ENCODE results near the genes KLHL2, GK3 and PALLD.

- RRBS: no CpG with 5 or more reads among the region's 3 CpGs
These were observed 171.0 kb downstream of the TMA16 start for GRCh38 chr4:163665552-163665762.

DNA sequence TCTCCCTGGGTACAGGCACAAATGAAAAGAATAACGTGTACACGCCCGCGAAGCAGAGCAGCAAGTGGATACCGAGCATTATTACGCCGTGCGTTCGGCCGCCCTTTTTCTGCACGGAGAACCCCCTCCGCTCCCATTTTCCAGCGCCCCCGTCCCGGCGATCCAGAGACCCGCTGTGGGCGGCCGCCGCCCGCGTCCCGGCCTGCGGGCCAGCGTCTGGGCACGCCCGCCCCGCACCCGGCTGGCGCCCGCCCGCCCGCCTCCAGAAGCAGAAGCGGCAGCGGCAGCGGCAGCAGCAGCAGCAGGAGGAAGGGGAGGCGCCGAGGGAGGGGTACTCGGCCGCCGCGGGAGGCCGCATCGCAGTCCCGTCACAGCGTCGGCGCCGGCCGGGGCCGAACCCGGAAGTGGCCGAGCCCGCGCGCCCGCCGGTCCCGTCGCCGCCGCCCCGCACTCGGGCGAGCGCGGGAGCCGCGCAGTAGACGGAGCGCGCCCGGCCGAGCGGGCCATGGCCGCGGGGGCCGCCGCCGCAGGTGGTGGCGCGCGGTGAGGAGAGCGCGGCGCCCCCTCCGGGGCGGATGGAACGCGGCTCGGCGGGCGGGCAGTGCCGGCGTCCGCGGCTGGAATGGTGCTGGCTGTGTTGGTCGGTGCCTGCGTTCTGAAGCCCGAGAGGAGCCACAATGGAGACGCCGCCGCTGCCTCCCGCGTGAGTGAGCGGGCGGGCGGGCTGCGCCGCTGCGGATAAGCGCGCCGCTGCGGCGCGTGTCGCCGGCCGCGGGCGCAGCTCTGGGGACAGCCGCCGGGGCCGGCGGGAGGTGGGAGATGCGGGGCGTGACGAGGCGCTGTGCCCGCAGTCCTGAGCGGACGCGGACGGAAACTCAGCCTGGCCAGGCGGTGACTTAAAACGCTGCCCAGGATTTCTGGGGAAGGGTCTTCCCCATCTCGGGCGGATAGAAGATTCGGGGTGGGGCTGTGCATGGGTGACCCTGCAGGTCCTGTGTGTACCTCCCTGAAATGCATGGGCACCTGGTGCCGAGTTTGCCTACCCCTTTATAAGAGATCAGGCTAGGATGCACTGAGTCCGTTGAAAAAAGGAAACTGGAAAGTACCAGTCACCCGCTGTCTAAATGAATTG, at the start of gene KLHL2:
Gene KLHL2 (plus strand): TSS at position 362 of the 1,132 bp plus-strand sequence.
- RRBS: 1% methylated on average over 55 of the region's 143 CpGs

DNA sequence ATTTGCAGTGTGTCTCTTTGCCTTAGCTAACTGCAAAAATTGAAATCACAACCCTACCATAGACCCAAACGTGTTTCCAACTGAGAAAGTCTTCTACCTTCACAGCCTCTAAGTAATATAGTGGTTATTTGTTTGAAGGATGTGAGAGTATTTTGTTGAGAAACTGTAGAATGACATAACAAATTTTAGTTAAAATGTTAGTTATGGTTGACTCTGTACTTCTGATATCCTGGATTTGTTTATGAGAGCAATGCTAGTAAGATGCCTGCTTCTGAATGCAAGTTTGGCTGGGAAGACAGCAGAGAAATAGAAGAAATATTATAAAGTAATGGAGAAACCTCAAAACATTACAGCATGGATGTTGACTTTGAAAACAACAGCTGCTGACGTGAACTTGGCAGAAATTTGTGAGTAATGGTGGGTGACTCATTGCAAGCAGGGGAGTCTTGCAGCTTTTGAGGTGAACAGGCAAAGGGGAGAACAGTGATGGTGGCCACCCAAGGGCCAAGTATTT, 7.8 kb downstream of the KLHL2 start:
- RRBS: no CpG with 5 or more reads among the region's 2 CpGs

DNA sequence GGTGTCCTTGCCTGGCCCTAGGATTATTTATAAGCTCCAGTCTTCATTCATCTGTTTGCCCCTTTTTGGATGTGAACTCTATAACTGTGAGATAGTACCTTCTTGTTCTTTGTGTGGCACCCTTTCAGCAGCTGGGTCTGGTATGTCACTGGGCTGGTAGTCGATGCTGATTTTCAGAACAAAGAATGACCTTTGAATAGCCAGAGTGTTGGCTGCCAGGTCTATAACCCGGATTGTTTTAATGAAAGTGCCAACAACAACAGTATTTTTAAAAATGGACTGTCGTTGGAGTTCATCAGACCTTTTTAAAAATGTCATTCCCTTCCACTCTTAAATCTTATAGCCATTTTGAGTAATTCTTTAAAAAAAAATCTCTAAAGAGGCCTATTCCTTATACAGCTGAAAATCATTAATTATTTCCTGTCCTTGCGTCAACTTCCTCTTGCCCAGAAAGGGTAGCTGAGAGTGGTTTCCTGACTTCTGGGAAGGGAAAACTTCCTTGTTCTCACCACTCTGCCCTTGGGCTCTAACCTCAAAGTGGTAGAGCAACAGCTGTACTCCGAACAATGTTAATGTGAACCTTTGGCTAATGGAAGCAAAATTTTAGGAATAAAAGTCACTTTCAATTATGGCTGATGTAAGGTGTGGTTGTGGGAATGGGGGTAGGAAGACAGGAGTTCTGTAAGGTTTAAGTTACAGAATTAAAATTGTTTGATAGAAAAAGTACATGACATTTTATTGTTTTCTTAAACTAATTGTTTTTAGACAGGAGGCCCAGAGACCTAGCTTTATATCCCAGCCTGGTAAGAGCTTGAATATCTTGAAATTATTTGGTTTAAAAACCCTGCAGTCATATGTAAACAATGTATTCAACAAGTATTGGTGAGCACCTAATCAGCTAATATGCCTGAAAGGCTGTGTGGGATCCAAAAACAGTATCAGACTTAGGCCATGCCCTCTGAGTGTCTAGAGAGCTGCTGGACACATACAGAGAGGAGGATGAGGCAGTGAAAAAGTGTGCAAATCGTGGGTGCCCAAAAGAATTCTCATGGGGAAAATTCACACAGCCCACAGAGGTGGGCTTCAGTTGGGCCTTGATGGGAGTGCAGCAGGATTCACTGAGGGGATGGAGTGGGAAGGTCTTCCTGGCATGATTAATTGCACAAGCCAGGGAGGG, 15.4 kb downstream of the KLHL2 start:
- RRBS: no CpG with 5 or more reads among the region's 6 CpGs

GRCh38 chr4:165238346-165238972, 31.1 kb downstream of the KLHL2 start:
- RRBS: no CpG with 5 or more reads among the region's 4 CpGs

GRCh38 chr4:165279539-165279942, at the start of gene GK3:
TSS of gene GK3 (minus strand) at chr4:165279704.
- RRBS: no CpG with 5 or more reads among the region's 20 CpGs

DNA sequence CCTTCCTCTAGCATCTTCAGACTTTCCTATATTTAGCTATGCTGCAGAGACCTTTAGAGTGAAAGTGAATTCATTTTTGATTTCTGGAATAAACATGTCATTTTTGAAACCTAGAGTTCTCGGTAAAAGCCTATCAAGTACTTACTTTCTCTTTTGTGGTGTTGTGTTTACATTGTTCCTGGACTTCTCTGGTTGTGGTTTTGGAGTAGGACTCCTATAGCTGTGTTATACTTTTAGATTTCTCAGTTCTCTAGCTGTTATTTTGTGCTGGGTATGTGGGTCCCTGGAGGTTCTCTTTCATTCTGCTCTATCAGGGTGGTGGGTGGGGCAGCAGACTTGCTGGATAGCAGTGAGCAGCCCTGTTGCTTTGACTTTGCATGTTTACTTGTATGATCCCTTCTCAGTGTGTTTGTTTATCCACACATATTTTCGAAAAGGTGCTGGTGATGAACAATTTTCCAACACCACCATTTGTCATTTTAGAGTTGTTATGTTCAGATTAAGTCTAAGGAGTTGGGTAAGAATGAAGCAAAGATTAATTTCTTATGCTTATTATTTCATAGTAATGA, 22.4 kb upstream of the GK3 start:
- RRBS: no CpG with 5 or more reads among the region's 2 CpGs

DNA sequence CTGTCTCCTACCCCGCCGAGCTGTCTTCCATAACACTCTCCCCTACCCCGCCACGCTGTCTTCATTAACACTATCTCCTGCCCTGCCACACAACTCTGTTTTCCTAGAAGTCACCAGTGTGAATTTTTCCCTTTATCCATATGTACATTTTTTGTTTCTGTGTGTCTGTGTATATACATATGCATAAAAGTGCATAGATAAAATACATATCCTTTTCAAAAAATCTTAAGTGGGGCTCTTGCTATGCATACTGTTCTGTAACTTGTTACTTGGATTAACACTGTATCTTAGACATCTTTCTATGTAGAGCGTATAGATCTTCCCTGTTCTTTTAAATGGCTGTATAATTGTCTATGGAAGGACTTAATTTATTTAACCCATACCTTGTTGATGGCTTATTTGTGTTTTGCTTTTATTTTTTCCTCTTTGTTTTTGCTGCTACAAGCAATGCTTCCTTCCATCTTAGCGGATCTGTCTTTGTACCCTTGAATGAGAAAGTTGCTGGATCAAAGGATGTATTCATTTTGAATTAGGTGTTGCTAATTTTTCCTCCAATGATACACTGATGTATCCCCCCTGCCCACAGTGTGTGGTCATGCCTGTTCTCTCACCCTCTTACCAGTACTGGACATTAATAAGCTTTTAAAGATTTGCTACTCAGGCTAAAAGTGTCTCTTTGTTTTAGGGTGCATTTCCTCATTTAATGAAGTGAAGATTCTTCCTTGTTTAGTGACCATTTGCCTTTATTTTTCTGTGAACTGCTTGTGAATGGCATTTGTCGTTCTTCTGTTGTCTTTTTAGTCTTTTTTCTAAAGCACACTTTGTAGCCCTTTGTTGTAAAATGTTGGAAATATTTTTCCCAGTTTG, 4.8 kb downstream of the MSMO1 start:
- RRBS: no CpG with 5 or more reads among the region's 7 CpGs

GRCh38 chr4:167091915-167092232, 142.4 kb downstream of the SPOCK3 start:
- RRBS: no CpG with 5 or more reads among the region's 3 CpGs

DNA sequence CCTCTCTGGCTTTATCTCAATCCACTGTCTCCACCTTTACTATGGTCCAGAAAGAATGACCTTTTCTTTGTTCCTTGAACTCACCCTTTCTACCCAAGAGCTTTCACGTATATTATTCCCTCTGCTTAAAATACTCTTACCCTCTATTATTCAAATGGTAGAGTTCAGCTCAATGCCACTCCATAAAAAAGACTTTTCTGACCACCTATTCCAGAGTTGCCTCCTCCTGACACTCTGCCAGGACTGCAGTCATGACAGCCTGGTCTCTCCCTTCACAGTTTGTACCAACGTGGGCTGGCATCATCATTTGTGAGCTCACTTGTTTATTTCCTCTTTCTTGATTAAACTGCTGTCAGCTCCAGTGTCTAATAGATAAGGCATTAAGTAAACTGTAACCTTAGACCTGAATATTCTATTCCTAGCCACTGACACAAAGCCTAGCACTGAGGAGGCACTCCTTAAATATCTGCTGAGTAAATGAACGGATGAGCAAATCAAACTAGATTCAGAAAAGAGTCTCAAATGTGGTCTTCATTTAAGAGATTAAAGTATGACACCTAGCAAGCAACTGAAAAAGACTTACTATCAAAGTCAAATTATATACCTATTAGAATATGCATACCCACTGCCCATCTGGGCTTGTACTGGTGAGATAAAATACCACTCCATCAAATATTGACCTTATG, 48.7 kb downstream of the DDX60 start:
- RRBS: no CpG with 5 or more reads among the region's 3 CpGs

DNA sequence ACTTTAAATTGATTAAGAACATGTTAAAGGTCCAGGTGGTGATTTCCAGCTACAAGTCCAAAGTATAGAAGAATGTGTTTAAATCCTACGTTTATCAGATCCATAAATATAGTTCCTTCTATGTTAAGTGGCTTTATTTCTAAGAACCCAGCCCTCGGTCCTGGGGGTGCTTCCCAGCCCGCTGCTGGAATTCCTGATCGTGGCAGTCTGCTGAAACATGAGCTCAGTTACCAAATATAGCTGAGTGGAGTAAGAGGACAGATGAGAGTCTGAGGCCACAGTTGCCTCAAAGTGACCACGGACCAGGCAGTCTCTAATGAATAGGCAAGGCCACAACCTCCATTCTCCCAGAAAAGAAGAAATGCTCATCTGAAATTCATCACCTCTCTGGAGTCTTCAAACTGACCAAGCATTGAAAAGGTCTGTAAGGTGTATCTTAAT, at the start of gene PALLD:
Gene PALLD (plus strand): TSS at position 278 of the 441 bp plus-strand sequence.
- RRBS: no CpG with 5 or more reads among the region's 5 CpGs

- RRBS: no CpG with 5 or more reads among the region's 1 CpG
These were observed 165.7 kb downstream of the PALLD start for GRCh38 chr4:168662408-168663014.

DNA sequence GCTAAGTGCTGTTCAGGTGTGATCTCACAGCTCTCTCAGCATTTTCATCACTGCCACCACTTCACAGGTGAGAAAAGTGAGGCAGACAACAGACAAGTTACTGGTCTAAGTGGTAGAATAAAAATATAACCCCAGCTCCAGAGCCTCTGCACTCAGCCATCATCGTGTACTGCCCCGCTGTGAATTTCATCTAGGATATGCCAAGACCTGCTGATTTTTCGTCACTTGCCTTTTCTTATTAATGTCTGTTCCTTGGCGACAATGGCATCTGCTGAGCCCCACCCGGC, 236.6 kb downstream of the CBR4 start:
- RRBS: no CpG with 5 or more reads among the region's 5 CpGs

GRCh38 chr4:168815234-168815995, 194.6 kb downstream of the CBR4 start:
- RRBS: no CpG with 5 or more reads among the region's 10 CpGs

DNA sequence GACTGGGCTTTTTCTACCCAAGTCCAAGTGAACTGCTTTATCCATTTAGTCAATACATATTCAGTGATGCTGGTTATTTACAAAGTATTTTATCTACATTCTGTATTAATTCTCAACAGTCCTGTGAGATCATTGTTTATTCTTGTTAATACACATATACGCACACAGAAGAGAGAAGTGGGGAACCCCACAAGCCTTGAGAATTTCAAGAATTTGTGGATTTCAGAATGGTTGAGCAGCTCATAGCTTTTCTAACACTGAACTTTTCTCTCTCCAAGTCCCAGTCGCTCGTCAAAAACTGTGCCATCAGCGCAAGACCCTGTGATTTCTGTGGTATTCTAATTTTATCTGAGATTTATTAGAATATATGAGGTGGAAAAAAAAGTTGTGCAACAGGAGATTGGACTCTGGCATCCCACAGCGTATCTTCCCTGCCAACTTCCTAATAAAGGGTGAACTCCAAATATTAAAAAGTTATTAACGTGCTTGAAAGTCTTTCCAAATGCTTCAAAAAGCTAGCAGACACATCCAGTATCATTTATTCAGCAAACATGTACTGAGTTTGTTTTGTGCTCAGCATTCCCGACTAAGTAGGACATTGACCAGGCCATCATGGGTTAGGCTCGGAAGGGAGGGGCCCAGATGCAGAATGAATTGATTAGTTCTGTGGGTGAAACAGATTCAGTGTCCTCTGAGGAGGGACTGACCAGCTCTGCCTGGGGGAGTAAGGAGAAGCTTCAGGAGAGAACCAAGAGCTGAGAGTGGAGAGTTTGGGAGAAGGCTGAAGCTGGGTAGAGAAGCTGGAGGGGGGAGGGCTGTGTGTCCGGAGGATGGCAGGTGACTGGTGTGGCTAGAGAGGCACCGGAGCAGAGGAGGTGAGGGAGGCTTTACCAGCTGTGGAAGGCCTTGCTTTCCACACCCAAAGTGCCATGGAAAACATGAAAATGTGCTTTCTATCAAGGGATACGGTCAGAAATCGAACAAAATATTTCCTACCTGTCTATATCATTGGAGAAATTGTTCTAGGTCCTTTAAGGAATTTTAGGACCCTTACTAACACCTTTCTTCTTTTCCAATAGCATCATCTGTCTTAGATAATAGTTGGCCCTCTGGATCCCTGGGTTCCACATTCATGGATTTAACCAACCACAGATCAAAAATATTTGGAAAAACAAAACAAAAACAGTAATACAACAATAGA, 165.4 kb downstream of the CBR4 start:
- RRBS: 100% methylated on average over 1 of the region's 12 CpGs

- RRBS: no CpG with 5 or more reads among the region's 4 CpGs
These were observed 149.9 kb downstream of the CBR4 start for GRCh38 chr4:168860185-168860608.

DNA sequence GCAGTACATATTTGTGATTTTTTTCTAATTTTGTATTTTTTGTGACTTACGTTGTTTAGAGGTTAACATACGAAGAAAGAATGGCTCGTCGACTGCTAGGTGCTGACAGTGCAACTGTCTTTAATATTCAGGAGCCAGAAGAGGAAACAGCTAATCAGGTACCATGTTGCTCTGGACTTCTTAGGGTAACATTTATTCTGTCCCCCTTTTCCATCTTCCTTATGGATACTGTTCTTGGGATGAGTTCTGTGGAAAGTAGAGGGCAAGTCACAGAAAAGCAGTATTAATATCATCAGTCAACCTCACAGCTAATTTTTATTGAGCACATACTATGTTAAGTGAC, 115.6 kb downstream of the CBR4 start:
- RRBS: no CpG with 5 or more reads among the region's 4 CpGs

GRCh38 chr4:169000307-169000689, 9.8 kb downstream of the CBR4 start:
- RRBS: no CpG with 5 or more reads among the region's 1 CpG

GRCh38 chr4:169034933-169035365, 24.9 kb upstream of the CBR4 start:
- RRBS: no CpG with 5 or more reads among the region's 9 CpGs

DNA sequence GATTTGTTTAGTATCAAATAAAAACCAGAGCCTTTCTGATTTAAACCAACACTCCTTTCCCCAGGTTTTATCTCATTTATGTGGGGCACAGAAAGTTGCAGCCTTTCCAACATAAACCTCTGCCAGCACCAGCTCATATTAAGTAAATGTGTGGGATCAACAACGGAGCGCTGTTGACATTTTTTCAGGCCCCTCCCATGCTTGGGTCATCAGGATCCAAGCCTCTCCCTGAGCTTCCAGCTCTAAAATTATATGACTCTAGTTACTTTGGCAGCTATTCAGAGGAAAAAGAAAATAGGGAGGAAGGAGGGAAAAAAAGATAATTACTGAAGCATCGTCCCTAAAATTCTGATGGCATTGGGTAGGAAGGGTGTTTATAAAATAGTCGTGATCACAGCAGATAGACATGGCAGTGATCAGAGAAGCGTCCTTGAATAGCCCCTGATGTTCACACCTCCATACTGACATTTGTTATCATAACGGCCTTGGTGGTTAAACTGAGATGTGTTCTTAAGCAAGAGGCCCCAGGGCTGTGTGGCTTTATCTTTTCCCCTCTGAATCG, 52.5 kb upstream of the CBR4 start:
- RRBS: no CpG with 5 or more reads among the region's 7 CpGs